ENCODE measurements around the genes WDR33 and CCDC74B.

DNA sequence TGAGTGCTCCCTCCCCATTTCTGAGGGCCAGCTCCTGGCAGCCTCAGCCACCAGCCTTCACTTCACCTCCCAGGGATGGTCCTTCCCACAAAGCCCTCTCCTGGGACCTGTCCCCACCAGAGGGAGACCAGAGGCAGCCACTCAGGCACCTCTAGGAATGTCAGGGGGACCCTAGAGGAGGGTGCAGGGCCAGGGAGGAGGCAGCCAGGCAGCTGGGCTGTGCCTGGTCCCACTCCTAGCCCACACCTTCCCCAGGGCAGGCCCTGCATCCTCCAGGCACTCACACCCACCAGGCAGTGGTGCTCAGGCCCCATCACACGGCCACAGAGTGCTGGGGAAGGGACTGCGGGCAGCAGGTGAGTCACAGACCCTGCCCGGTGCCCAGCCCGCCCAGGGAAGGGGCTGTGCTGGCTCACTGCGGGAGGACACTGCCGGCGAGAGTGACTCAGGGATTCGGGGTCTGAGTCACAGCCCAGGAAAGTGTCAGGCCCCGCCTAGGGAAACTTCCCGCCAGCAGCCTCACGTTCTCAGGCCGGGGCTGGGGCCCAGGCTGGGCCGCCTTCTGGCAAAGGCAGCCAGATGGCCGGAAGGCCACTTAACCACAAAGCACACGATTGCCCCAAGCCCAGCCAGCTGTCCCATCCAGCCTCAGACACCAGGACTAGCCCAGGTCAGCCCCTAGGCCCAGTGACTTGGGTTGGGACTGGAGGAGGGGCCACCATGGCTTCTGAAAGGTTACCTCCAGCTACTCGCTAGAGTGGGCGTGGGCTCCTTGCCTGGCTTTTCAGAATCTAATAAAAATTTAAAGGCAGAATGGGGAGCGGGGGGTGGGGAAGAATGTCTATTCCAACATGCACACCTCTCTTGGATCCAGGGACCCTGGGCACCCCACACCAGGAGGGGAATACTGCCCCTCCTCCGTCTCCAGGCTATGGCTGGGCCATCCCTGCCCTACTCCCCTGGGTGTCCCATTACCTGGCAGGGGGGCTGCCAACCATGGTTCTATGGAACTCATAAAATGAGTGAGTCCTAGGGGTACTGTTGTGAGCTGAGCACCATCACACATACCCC lies 42.1 kb downstream of the BIN1 start:
- RRBS, result 2% methylated on average over 7 of the region's 19 CpGs

DNA sequence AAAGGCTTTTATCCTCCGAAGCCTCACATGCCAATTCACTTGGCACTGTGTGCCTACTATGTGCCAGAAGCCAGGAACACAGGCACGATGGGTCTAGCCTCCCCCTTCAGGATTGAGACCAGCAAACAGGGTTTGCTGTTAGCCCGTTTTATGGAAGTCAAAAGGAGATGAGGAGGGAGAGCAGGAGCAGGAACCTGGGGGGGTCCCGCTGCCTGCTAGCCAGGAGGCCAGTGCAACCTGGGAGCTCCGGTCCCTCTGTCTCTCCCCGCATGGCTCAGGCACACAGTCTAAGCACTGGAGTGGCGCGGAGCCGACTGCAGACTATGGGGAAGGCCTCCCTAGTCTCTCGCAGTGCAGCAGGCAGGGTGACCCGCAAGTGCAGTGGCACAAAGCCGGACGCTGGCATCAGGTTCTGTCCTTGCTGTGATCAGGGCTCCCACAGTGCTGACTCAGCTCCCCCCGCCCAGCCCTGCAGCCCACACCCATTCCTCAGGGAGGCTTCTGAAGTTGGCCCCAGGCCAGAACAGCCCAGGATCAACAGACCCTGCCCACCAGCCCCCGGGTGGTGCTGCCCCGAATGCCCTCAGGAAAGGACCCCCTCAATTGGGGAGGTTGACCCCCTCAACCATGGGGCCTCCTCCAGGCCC lies 12.5 kb downstream of the BIN1 start:
- RRBS, result no CpG with 5 or more reads among the region's 16 CpGs

GRCh38 chr2:127175350-127176190 lies 44.5 kb downstream of the CYP27C1 start:
- RRBS, result no CpG with 5 or more reads among the region's 23 CpGs

- RRBS, result 13% methylated on average over 4 of the region's 32 CpGs
Observed at GRCh38 chr2:127176191-127177296, 43.6 kb downstream of the CYP27C1 start.

DNA sequence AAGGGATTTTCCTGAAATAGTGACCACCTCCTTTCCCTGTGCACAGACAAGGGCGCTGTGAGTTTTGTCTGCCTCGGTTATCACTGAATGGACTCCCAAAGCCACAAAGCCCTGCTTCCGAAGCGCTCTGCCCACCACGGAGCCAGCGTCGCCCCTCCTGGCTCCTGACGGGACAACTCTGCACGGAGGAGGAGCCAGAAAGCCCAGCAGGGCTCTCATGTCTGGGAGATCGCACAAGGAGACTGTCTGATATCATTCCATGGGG lies 14.6 kb downstream of the CYP27C1 start:
- RRBS, result no CpG with 5 or more reads among the region's 10 CpGs

GRCh38 chr2:127351586-127352266 lies 36.0 kb downstream of the MAP3K2 start:
- RRBS, result no CpG with 5 or more reads among the region's 8 CpGs

DNA sequence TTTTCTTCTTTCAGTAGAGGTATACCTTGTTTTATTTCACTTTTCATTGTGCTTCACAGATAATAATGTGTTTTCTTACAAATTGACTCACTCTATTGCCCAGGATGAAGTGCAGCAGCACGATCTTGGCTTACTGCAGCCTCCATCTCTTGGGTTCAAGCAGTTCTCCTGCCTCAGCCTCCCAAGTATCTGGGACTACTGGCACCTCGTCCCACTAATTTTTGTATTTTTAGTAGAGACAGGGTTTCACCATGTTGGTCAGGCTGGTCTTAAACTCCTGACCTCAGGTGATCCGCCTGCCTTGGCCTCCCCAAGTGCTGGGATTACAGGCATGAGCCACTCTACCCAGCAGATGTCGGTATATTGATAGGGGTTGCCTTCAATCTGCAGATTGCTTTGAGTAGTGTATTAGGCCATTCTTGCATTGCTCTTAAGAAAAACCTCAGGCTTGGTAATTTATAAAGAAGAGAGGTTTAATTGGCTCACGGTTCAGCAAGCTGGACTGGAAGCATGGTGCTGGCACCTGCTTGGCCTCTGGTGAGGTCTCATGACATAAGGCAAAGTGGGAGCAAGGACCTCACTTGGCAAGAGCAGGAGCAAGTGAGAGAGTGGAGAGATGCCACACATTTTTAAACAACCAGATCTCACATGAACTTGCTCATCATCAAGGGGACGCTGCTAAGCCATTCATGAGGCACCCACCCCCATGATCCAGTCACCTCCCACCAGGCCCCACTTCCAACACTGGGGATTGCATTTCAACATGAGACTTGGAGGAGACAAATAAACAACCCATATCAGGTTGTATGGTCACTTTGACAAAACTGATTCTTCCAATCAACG lies 5.1 kb downstream of the MAP3K2 start:
- RRBS, result no CpG with 5 or more reads among the region's 7 CpGs

GRCh38 chr2:127407998-127409109 lies 9.9 kb upstream of the PROC start:
- RRBS, result 13% methylated on average over 13 of the region's 87 CpGs

DNA sequence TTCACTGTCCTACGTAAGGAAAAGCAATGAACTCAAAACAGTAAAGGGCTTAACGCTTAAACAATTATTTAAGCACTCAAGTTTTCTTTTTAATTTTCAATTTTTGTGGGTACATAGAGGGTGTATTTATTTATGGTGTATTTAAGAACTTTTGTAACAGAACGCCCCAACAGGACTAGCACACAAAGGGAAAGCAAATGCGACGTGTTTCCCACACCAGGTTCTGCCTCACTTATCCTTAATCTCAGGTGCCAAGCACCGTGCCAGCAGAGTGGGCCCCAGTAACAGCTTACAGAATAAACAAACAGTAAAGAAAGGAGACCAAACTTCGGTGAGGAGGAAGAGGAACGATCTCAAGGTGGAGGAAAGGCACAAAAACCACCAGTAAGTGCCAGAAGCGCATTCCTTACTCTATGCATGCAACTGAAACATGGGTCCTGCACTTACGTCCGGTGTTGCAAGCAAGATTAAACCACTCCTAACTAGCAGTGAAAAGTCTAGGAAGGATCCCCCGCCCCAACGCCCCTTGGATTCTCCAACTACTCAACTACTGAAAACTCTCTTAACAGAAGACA lies 887 bp downstream of the IWS1 start:
- RRBS, result no CpG with 5 or more reads among the region's 13 CpGs

DNA sequence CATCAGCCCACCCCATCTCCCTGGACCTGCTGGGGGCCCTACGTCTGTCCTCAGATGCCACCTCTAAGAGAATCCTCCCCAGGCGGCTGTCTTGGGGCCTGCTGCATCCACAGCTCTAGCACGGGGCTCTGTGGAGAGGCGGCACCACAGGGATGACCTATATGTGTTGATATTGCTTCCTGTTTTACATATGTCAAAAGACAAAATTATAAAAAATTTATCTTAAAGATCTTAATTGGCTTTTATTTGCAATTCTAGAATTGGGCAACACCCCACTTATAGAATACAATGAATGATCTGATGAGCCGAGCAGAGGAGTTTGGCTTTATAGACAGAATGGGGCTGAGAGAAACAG lies 1.3 kb downstream of the MYO7B start:
- RRBS, result no CpG with 5 or more reads among the region's 5 CpGs

DNA sequence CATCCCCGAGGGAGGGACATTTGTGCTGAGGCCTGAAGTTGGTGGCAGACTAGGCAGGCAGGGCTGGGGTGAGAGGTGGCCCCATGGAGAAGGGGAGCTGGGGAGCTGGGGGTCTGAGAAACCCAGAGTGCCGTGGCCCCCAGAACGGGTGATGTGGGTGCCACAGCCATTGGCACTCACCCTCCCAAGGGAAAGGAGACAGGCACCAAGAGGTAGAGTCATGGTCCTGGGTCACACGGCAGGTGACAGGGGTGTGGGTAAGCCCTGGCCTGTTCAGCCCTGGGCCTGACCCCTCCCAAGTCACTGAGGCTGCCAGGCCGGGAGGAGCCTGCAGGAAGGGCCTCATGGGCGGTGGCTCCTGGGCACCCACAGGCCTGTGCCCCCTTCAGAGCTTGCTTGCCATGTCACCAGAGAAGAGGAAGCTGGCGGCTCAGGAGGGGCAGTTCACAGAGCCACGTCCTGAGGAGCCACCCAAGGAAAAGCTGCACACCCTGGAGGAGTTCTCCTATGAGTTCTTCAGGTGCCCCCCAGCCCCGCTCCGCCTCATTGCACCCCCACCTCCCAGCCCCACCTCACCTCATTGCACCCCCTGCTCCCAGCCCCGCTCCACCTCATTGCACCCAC lies 15.5 kb upstream of the GPR17 start:
- RRBS, result no CpG with 5 or more reads among the region's 11 CpGs

- RRBS, result 48% methylated on average over 4 of the region's 15 CpGs
Observed at GRCh38 chr2:127647380-127648398, 1.7 kb downstream of the GPR17 start.

DNA sequence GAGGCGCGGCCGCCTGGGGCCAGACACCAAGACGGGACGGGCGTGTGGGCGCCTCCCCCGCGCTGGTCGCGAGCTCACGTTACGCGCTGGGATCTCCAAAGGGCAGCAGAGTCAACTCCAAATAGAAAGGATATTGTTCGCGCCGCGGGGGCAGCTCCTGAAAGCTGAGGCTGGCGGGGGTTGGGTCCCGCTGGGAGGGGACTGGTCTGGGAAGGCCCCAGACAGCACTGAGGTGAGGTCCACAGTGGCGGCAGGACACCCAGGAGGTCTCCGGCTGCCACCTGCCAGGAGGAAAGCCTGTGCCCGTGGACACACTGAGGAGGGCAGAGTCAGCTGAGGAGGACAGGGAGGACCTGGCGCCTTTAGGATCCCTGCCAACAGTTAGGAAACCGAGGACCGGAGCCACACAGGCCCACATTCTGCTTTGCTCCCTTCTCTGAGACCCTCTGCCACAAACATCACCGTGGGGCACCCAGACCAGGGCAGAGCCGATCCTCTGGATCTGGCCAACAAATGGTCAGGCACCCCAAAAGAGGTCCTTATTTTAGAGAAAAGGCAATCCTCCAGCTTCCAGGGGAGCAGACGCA lies 10.8 kb downstream of the LIMS2 start:
- RRBS, result no CpG with 5 or more reads among the region's 29 CpGs

DNA sequence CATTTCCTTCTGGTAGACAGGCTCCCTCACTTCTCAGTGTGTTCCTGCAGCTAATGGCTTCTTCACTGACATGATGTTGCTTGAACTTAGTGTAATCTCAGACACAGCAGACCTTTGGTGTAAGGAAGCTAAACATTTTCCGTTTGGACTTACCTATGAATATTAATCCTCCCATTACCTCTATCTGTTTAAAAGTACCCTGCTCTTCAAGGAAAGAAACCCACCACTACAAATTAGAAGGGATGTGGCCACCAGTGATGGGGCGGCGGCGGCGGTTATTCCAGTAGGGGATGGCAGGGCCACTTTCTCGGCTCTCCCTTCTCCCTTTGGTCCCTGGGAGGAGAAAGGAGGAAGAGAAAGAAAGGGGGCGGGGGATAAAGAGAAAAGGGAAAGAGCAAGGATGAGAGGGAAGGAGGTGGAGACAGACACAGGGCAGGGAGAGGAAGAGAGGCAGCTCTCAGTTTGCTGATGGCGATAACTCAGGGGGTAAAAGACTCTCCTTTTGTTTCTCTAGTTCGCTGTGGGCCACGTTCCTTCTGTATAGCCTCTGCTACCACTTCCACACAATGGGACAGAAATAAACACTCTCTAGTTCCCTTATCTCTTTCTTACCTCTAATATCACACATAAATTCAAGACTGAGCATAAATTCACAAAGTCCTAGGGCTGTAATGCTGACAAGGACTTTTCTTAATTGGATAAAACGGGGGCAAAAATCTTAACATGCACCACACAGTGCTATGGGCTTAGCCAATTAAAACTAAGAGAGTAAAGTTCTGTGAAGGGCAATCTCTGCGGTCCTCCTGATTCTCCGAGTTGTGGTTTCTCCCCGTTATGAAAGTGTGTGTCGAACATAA lies 14.5 kb downstream of the SFT2D3 start:
- RRBS, result no CpG with 5 or more reads among the region's 15 CpGs

GRCh38 chr2:127811088-127811879 lies at the start of gene WDR33:
TSS of gene WDR33 (minus strand) at chr2:127811171.
- RRBS, result no CpG with 5 or more reads among the region's 50 CpGs

GRCh38 chr2:128446362-128446791 lies 127.7 kb upstream of the HS6ST1 start:
- RRBS, result no CpG with 5 or more reads among the region's 8 CpGs

DNA sequence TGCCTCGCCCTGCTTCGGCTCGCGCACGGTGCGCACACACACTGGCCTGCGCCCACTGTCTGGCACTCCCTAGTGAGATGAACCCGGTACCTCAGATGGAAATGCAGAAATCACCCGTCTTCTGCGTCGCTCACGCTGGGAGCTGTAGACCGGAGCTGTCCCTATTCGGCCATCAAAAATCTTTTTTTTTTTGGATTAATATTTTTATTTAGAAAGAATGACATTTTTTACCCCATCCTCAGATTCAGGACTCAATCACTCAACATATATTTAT lies 292.7 kb upstream of the RAB6C start:
- RRBS, result no CpG with 5 or more reads among the region's 14 CpGs

GRCh38 chr2:129981621-129982098 lies 2.2 kb downstream of the RAB6C start:
- RRBS, result no CpG with 5 or more reads among the region's 7 CpGs

GRCh38 chr2:130144618-130145539 lies at the start of gene CCDC74B:
TSS of gene CCDC74B (minus strand) at chr2:130145112.
- RRBS, result no CpG with 5 or more reads among the region's 63 CpGs

DNA sequence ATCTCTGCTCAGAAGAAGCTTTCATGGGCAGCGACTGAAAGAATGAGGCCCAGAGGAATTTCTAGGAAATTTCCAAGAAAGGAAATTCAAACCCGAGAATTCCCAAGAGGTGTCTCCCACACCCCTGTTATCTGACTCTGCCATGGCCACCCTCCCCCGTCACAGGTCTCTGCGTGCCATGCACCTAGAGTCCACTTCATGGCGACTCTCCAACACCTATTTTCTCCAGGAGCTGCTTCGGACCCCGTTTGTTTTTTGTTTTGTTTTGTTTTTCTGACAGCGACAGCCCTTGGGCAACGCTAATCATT lies 715 bp downstream of the SMPD4 start:
- RRBS, result no CpG with 5 or more reads among the region's 9 CpGs

All from skeletal muscle cell (primary cell).